ENCODE results near the genes RETN, MARCHF2, NFILZ and OR7E24.

DNA sequence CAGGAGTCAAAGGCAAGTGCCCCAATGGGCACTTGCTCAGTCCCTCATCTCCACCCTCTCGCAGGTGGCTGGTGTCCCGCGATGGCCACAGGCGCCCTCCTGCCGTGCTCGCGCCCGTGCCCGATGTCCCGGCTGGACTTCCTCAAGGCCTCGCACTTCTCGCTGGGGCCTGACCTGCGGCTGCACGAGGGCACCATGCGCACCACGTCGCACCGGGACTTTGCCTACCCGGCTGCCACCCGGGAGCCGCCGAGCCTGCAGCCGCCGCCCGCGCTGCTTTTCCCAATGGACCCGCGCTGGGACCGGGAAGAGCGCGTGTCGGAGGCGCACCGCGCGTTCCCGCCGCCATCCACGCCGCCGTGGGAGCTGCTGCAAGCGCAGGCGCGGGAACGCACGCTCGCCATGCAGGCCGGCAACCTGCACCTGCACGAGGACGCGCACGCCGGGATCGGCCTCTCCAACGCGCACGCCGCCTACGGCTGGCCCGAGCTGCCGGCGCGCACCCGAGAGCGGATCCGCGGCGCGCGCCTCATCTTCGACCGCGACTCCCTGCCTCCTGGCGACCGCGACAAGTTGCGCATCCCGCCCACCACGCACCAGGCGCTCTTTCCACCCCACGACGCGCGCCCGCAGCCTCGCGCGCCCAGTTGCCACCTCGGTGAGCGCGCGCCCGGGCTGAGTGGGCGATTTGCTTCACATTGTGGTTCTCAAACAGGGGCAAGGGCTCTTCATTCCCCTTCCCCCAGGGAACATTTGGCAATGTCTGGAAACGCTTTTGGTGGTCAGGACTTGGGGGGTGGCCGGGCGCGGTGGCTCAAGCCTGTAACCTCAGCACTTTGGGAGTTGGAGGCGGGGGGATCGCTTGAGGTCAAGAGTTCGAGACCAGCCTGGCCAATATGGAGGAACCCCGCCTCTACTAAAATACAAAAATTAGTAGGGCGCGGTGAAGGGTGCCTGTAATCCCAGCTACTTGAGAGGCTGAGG is 3.7 kb downstream of the TEX45 start:
- PRO-cap = no peak
- RAMPAGE, long total RNA = no peak

GRCh38 chr19:7616216-7616893 is 13.0 kb downstream of the XAB2 start:
- PRO-cap = no peak
- RAMPAGE, long total RNA = no peak

DNA sequence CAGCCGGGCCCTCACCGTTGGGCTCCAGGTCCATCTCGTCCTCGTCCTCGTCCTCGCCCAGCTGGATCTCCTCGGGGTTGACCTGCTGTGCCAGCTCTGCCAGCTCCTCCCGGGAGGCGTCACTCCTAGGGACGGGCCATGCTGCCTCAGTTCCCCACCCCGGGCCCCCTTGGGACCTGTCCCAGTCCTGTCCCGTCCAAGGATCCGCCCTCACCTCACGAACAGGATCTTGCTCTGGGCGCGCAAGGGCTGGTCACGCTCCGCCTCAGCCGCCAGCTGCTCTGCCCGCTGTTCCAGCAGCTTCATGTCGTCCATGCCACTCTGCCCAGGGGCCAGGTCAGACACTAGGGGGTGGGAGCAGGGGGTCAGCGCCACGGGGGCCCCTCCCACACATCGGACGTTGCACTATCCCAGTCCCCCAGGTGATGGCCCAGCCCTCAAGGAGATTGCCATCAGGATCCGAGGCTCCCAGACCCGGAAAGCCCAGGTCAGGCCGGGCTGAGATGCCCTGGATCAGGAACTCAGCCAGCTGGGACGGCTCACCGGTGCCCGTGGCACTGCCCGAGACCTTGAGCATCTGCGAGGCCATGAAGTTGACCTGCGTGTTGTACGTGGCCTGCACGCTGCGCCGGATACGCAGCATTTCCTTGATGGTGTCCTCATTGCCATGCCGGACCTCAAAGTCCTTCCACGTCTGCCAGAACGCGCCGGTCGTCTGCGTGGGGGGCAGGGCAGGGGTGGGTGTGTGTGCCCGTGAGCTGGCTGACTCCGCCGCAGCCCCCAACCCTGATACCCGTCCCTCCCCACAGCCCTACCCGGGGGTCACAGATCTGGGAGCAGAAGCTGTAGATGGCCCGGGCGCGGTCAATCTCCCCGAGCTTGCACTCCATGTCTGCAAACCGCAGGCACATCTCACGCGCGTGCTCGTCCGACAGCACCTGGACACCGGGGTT is 9.3 kb downstream of the XAB2 start:
- PRO-cap = no peak
- RAMPAGE, long total RNA = no peak

DNA sequence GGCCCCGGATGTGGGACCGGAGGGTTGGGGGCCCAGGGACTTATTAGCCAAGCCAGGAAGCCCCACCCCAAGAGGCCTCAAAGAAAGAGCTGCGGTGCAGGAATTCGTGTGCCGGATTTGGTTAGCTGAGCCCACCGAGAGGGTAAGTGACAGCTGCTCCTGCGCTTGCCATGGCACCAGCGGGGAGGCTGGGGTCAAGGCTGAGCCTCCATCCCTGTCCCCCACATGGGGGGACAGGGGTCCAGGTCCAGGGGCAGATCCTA is at the start of gene RETN:
TSS of gene RETN (plus strand) at position 70 of the 263 bp plus-strand sequence.
- PRO-cap = no peak
- RAMPAGE, long total RNA = no peak

DNA sequence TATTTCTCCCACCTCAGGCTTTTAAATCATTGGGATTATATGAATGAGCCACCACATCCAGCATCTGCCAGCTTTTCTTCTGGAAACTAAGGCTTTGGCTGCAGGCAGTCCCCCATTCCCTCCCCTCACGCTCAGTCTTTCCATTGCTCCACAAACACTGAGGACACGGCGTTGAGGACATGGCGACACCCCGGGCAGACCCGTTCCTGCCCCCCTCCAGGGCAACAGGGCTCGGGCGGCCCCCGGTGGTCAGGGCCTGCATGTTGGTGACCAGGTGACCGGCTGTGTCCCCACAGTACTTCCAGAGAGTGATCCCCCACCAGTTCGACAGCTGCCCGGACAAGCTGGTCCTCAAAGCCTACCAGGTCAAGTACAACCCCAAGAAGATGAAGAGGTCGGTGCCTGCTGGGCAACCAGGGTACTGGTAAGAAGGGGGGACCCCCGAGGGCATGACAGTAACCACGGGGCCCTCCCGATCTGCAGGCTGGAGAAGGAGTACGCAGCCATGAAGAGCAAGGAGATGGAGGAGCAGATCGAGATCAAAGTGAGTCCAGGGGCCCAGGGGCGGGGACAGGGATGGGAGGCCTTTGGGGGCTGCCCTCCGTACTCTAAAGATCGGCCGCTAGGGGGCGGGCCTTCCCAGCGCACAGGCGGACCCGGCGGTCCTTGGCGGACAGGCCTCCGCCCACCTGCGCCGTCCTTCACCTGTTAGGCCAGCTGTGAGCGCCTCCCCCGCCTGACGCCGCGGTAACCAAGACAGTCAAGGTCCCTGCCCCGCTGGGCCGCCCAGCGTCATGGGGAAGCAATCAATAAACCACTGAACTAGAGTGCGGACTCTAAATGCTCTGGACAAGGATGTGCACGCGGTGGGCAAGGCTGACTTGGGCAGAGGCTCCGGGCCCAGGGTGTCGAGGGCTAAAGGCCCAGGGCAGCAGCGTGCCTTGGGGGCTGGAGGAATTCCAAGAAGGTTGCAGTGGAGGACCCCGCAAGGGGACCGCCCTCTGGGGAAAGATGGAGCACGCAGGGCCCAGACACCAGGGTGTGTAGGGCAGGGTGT is 21.1 kb downstream of the PRR36 start:
- PRO-cap = no peak
- RAMPAGE, long total RNA = no peak

DNA sequence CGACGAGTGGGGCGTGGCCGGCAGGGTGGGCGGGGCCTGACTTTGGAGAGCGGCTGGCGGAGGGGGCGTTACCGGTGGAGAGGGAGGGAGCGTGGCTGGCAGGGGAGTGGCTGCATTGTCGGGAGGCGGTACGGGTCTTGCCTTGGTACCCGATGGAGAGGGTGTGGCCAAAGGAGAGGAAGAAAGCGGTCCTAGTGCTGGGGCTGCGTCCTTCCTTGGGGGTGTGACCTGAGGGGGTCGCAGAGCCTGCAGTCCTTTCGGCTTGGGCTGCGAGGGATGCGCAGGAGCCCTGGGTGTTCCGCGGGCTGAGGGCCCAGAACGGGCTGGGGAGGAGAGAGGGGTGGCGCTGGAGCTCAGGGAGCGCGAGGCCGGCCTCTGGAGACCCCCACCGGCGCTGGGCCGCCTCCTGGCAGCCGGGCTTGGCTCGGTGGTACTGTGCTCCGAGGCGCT is 2.0 kb downstream of the PRR36 start:
- PRO-cap = no peak
- RAMPAGE, long total RNA = no peak

GRCh38 chr19:7919426-7919914 is 668 bp upstream of the SNAPC2 start:
- PRO-cap = no peak
- RAMPAGE, long total RNA = no peak

GRCh38 chr19:8009933-8010332 is 4.5 kb upstream of the ELAVL1 start:
- PRO-cap = no peak
- RAMPAGE, long total RNA = no peak

GRCh38 chr19:8050200-8050750 is 2.3 kb upstream of the CCL25 start:
- PRO-cap = no peak
- RAMPAGE, long total RNA = no peak

GRCh38 chr19:8207971-8208624 is 1.1 kb upstream of the CERS4 start:
- PRO-cap = no peak
- RAMPAGE, long total RNA = no peak

GRCh38 chr19:8209079-8209252 is 204 bp upstream of the CERS4 start:
- PRO-cap = no peak
- RAMPAGE, long total RNA = no peak

DNA sequence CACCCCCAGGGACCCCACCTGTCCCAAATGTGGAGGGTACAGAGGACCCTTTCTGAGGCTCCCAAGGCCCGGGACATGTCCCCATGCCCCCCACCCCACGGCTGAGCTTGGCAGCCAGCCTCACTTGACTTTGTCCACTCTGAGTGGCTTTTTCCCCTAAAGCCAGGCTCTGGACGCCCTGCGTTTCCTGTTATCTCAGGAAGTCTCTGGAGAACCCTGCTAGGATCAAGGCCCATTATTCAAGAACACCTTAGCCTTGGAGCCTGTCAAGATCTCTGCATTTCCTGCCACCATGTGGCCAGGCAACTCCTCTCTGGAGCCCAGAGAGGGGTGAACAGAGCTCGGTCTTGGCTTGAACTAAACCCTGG is 4.3 kb downstream of the NDUFA7 start:
- PRO-cap = no peak
- RAMPAGE, long total RNA = no peak

- PRO-cap = bidirectional peak, plus-strand start at chr19:8413294, minus-strand start at chr19:8412994
- RAMPAGE, long total RNA = no peak
Measured at GRCh38 chr19:8412827-8413735, at the start of gene MARCHF2. Gene MARCHF2 (plus strand): TSS chr19:8413305.

- PRO-cap = no peak
- RAMPAGE, long total RNA = no peak
Measured at GRCh38 chr19:8421680-8422570, 8.8 kb downstream of the MARCHF2 start.

- PRO-cap = no peak
- RAMPAGE, long total RNA = no peak
Measured at GRCh38 chr19:8478311-8479009, 24.0 kb downstream of the PRAM1 start.

- PRO-cap = no peak
- RAMPAGE, long total RNA = no peak
Measured at GRCh38 chr19:8505690-8506753, 3.6 kb upstream of the PRAM1 start.

DNA sequence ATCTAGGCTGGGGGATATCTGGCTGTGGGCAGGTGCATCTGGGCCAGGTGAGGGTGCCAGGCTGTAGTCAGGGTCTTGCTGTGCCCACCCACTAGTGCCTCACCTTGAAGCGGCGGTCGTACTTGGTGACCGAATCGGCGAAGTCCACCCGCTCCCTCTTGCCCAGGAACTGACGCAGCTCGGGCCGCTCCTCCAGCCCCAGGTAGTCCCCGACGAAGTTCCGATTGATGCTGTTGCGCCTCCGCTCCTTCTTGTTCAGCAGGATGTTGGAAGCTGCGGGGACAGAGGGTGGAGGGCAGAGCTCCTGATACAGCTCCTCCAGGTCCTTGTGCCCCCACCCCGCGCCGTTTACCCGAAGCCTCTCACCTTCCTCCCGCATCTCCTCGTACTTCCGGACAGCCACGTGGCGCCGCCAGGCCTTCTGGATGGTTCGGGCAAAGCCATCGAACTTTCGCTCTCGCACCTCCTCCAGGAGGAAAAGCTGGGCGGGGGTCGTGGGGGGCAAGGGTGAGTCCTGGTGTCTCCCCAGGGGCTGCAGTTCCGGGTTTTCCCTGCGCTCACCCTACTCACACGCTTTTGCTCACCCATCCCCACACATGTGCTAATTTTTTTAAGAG is 16.2 kb upstream of the ZNF414 start:
- PRO-cap = no peak
- RAMPAGE, long total RNA = no peak

GRCh38 chr19:8630269-8630814 is at the start of gene NFILZ:
Gene NFILZ (plus strand): TSS chr19:8630633.
- PRO-cap = no peak
- RAMPAGE, long total RNA = no peak

DNA sequence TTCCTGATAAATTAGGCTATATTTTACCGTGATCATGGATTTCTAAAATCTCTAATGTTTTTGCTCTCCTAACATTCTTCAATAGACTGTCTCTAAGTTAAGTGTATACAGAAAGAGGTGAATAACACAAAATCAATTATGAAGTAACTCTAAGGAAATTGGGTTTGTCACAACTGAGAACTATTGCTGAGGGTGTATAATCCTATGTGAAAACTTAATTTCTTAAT is at the start of gene OR7E24:
TSS of gene OR7E24 (plus strand) at position 160 of the 227 bp plus-strand sequence.
- PRO-cap = no peak
- RAMPAGE, long total RNA = no peak

DNA sequence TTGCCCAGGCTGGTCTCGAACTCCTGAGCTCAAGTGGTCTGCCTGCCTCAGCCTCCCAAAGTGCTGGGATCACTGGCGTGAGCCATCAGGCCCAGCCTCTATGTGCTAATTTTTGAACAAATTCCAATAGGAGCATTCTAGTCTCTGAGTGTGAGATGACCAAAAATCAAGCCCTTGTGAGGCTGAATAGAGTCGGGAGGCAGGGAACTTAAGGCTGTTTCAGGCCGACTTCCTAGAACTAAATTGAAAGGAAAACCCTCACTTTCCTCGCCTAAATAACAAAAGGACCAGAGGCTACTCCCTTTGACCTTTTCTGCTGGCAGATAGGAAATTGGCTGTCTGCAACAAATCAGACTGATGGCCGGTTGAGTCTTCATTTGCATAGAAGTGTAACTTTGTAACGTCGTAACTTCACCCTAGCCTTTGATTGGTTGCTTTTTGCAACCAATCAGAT is 720 bp upstream of the ZNF559 start:
- PRO-cap = no peak
- RAMPAGE, long total RNA = no peak